Airway epithelial cell (primary cell): ENCODE data around the genes LOXL1 and CLK3.

DNA sequence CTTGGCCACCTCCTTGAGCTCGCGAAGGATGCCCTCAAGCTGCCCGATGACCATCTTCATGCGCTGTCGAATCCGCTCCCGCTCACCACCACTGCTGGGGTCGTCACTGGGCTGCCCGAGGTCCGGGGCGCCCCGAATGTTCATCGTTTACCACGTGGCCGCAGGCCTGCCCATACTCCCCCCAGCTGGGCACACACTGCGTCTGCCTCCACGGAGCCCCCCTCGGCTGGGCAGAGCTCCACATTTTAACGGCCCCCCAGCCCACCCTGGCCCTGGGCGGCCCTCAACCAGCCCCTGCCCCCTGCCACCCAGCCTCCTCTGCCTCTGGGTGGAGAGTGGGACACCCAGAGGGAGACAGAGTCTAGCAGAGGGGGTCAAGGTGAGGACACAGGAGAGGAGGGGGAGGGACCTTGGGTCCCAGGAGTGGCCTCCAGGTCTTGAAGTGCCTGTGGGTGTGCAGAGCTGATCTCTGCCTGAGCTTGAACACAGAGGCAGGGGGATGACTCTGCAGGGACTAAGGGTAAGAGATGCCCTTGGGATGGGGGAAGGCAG lies 2.1 kb downstream of the INSYN1 start:
- RAMPAGE, long total RNA = no peak

DNA sequence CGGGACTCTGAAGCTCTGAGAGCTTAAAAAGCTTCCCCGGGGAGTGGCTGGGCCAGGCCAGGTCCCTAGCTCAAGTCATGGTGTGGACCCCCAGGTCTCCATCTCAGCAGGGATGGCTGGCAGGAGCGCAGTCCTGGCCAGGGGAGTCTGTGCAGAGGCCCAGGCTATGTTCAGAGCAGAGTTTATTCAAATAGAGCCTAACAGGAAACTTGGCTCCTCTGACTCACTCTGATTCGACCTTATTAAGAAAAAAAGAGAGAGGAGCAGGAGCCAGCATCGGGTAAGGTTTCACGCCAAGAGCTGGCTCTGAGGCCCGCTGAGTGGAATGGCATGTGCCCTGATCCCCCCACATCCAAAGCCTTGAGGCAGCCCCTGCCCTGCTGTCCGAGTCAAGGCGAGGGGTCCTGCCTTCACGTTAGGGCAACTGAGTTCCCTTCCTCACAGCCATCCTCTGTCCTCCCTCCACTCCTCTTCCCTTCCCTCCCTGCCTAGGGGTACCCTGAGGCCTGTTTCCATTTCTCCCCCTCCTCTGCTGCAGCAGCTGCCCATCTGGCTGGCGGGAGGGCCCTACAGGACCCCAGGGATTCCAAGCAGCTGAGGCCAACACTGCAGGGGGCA lies 1.9 kb upstream of the LOXL1 start:
- RAMPAGE, long total RNA = no peak

GRCh38 chr15:73925927-73927024 lies at the start of gene LOXL1:
TSS of gene LOXL1 (plus strand) at chr15:73926462.
- RAMPAGE, long total RNA = no peak

GRCh38 chr15:73995204-73995659 lies 716 bp downstream of the PML start:
- RAMPAGE, long total RNA = no peak

DNA sequence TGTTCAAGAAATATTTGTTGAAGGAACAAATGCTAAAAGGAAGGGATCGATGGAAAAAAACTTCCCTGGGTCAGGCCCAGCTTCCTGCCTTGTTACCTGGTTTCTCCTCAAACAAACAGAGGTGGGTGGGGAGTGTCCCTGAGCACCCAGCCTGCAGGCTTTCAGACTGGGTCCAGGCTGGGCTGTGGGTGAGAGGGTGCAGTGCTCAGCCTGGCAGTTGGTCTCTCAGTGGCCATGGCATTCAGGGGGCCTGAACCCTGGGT lies 14.4 kb upstream of the STRA6 start:
- RAMPAGE, long total RNA = no peak

DNA sequence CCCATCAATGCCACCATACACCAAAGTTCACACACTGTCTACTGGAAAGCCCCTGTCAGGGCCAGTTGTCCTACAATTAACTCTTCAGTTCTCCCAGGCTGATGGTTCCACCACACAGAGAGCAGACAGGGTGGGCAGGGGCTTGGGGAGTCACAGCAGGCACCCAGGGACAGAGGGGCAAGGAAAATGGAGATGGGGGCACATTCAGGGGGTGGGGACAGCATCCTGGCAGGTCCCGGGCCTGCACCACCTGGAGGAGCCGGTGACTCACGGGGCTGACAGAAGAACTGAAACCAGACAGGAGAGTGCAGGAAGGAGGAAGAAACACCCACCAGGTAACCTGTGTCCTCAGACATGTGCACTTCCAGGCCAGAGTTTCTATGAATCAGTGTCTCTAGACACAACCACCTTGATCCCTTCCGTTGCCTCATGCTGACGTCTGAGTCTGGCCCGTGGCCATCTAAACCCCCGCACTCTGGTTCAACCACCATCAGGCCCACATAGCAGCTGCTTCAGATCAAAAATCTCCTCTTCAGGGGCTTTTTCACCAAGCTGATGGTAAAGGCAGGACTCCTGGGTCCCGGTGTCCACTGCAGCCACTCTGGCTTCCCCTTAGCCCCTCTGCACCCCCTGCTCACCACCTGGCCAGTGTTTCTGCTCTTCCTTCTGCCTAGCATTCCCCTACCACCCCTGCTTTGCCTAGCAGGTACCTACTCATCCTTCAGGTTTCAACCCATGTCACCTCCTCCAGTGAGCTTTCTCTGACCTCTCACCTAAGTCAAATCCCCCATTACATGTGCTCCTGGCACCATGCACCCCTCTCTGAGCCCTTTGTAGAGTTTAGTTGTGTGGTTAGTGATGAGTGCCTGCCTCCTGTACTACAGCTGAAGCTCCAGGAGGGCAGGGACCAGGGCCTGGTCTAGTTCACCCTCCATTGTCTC lies 16.5 kb upstream of the CYP11A1 start:
- RAMPAGE, long total RNA = no peak

- RAMPAGE, long total RNA = no peak
Measured at GRCh38 chr15:74384857-74385666, 17.6 kb upstream of the CYP11A1 start.

DNA sequence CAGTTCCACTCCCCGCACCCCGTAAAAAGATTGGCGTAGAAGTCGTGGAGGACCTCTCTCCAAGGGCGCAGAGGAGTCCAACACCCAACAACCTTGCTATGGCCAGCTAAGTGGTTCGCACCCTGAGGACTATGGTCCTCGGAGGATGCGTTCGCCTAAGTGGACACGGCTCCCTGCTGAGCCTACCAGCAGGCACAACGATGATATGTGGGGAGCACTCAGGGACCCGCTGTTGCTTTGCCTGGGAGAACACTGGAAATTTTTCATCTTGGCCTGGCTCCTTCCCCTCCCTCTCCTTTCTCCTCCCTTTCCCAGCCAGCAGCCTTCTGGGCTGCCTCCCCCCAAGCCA lies 423 bp upstream of the SEMA7A start:
- RAMPAGE, long total RNA = no peak

DNA sequence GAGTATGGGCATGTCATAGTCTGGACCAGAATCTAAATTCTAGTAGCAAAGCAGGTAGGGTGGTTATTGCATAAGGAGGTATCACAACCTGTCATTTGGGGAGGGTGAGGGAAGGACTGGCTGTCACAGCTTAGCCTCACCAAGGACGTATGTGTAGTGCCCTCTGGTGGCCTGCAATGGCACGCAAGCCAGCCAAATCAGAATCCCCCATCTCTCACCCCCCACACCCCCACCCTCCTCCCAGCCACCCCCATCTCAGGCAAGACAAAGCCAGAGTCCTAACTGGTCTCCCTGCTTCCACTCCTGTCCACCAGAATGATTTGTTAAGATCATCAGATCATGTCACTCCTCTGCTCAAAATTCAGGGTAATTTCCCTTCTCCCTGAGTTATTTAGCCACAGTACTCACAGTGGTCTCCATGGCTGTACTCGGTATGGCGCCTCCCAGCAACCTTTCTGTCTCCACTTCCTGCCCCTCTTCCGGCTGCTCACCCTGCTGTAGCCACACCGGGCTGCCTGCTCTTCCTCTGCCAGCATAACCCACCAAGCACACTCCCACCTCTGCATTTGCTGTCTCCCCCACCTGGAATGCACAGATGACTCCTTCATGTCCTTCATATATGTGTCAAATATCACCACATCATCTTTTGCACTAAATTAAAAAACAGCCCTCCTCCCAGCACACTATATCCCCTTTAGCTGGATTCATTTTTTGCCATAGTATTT lies 29.0 kb upstream of the UBL7 start:
- RAMPAGE, long total RNA = no peak

DNA sequence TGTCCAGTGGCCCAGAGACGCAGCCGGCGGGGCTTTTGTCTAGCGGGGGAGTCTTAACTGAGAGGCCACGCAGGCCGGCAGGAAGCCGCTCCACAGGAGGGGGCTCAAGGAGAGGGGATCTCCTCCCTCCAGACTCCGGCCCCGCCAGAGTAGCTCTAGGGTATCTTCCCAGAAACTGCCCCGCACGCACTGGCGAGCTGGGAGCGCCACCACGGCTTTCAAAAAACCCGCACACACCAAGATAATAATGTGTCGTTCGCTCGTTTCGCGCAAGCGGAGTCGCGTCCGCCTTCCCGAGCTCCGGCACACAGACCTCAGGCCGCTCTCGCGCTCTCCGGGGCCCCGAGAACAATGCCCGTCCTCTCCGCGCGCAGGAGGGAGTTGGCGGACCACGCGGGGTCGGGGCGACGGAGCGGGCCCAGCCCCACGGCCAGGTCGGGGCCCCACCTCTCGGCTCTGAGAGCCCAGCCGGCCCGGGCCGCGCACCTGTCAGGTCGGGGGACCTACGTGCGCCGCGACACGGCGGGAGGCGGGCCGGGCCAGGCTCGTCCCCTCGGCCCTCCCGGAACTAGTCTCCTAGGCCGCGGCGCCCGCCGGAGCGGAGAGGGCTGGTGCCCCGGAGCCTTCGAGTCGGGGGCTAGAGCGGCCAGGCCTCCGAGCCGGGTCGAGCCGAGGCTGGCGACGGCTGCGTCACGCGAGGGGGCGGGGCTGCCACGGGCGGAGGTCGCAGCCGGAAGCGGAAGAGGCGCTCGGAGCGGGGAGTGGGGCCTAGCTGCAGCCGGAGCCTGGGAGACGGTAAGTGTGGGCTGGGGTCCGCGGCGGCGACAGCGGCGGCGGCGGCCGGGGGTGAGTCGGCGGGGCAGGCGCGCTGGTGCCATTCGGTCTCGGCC lies at the start of gene CLK3:
Gene CLK3 (plus strand): TSS at position 733 of the 890 bp plus-strand sequence.
- RAMPAGE, long total RNA = no peak

GRCh38 chr15:74627129-74627993 lies 11.7 kb downstream of the CLK3 start:
- RAMPAGE, long total RNA = no peak

DNA sequence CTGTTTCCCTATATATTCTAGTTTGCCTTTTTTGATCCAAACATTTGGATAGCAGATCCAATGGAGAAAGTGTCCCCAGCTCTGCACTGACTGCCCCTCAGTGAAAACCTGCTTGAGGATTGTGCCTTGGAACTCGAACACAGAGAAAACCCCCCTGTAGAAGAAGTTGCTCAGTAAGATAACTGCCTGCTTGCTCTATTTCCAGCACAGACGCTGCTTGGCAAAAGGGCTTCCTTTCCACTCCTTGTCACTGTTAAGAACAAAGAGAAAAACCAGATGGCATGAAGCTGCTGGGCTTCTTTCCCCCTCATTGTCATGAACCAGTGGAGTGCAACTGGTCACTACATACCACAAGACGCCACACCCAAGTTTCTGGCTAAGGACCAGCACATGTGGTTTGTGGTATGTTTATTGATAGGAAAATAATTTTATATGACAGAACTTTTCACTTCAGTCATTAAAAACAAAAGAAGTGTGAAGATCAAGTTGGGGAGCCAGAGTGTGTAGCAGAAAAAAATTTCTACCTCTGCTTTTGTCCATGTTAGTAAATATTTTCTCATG lies 37.7 kb downstream of the CLK3 start:
- RAMPAGE, long total RNA = no peak

- RAMPAGE, long total RNA = no peak
Measured at GRCh38 chr15:74670935-74672018, 24.5 kb downstream of the EDC3 start.

DNA sequence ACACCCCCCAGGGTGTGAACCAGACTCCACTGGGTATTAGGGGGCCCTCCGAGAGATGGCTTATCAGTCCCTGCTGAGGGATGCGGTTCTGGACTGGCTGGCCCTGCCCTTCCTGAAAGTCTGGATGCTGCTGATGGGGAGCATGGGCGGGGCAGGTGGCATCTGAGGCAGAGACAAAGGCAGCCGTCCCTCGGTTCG lies 945 bp upstream of the ULK3 start:
- RAMPAGE, long total RNA = no peak

GRCh38 chr15:74870860-74871296 lies 2.3 kb downstream of the SCAMP2 start:
- RAMPAGE, long total RNA = no peak

DNA sequence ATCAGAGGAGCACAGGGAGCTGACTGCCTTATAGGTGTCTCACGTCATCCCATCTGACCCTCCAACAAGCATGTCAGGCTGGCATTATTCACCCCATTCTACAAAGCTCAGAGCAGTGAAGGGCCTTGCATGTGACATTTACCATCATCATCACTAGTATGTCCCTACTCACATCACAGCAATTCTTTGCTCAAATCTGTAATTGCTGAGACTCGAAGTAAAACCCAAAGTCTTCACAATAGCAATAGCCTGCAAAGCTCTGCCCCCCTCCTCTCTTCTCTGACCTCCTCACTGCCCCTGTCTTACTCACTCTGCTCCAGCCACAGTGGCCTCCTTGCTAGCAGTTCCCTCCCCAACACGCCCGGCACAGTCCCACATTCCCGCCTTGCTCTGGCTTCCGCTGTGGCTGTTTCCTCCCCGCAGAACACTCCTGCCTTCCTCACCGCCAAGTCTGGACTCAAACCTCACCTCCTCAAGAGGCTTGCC lies 629 bp upstream of the MPI start:
- RAMPAGE, long total RNA = no peak

- RAMPAGE, long total RNA = no peak
Measured at GRCh38 chr15:75031927-75032637, 8.7 kb downstream of the PPCDC start.

- RAMPAGE, long total RNA = no peak
Measured at GRCh38 chr15:75048894-75049812, 25.8 kb downstream of the PPCDC start.

DNA sequence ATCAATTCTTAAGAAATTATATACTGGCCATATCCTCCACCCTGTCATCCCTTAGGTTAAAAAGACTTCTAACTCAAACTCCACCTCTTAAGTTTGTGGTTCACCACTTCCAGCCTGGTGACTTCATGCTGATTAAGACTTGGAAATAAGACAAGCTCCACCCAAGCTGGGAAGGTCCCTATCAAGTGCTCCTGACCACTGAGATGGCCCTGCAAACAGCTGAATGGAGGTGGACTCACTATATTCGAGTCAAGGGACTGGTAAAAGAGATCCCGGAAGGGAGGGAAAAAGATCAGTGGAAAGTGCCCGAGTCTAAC lies 43.7 kb downstream of the PPCDC start:
- RAMPAGE, long total RNA = no peak

DNA sequence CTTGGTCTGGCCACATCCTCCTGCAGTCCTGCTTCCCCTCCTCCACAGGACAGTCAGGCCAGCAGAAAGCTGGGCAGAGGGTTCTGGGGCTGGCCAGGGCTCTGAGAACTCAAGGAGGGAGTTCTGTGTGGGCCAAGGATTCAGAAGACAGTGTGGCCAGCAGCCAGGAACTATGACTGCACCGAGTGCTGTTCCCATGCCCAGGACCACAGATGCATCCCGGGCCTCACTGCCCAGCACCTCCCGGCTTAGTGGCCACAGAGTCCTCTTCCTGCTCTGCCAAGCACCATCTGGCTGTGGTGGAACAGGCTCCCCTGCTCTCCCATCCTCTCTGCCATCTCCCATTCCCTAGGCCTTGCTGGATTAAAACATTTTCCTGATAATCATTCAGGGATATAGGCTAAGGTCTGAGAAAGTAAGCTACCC lies 21.2 kb upstream of the C15orf39 start:
- RAMPAGE, long total RNA = no peak